ENCODE measurements around a stretch of chr7.

- RRBS = no CpG with 5 or more reads among the region's 4 CpGs
Observed at GRCh38 chr7:130917451-130917736, 183.4 kb upstream of the KLF14 start.

DNA sequence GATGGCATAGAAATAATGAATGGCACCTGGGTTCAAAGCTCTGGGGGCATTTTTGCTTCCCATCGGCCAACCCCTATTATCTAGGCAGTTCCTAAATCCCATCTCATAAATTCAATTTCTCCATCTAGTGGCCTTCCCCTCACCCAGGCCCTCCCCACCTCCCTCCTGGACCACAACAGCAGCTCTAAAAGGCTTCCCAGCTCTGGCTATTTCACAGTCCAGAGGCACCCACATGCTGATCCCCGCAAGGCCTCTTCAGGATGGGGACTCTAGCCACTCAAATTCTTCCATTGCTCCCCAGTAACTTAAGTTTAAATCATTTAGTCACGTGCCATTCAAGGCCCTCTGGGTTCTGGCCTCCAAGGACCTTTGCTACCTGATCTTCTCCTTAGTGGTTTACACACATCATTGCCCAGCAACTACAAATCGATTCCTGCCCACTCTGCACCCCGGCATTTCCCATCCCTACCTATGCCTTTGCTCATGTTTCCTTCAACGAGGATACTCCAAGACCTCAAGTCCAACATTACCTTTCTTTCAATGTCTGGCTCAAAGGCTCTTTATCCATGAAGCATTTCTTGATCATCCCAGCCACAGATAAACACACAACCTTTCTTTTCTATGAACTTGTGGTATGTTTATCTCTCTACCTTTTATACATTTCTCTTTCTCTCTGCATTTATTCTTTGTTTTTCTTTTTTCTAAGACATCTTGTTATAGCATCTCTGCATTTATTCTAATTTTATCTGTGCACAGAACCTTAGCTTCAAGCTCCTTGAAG, 202.5 kb upstream of the KLF14 start:
- RRBS = no CpG with 5 or more reads among the region's 6 CpGs

GRCh38 chr7:130975579-130976153, 241.7 kb upstream of the KLF14 start:
- RRBS = no CpG with 5 or more reads among the region's 5 CpGs

GRCh38 chr7:130998623-130999492, 264.9 kb upstream of the KLF14 start:
- RRBS = no CpG with 5 or more reads among the region's 2 CpGs

GRCh38 chr7:131000055-131000878, 266.3 kb upstream of the KLF14 start:
- RRBS = no CpG with 5 or more reads among the region's 10 CpGs

DNA sequence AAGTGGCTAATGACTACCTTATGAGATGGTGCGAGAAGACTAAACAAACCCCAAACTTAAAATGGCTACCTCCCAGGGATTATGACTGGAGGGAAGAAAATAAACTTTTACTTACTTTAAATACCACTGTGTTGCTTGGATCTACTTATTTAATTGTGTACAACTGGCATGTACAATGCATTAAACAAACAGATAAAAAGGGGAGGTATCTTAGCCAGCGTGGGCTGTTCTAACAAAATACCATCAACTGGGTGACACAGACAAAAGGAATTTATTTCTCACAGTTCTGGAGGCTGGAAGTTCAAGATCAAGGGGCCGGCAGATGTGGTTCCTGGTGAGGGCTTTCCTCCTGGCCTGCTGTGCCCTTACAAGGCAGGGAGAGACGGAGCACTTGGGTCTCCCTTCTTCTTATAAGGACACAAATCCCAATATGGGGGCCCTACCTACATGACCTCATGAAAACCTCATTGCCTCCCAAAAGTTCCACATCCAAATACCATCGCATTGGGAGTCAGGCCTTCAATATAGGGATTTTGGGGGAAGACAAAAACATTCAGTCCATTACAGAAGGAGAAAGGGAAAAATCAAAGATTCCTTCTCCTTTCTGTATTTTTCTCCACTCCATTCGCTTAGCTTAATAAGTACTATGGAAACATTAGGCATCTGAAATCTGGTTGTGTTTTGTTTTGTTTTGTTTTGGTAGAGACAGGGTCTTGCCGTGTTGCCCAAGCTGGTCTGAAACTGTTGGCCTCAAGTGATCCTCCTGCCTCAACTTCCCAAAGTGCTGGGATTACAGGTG, 281.7 kb upstream of the KLF14 start:
- RRBS = no CpG with 5 or more reads among the region's 7 CpGs

- RRBS = no CpG with 5 or more reads among the region's 4 CpGs
Observed at GRCh38 chr7:131028674-131029408, 294.8 kb upstream of the KLF14 start.

GRCh38 chr7:131067187-131067612, 260.5 kb upstream of the MKLN1 start:
- RRBS = no CpG with 5 or more reads among the region's 6 CpGs

DNA sequence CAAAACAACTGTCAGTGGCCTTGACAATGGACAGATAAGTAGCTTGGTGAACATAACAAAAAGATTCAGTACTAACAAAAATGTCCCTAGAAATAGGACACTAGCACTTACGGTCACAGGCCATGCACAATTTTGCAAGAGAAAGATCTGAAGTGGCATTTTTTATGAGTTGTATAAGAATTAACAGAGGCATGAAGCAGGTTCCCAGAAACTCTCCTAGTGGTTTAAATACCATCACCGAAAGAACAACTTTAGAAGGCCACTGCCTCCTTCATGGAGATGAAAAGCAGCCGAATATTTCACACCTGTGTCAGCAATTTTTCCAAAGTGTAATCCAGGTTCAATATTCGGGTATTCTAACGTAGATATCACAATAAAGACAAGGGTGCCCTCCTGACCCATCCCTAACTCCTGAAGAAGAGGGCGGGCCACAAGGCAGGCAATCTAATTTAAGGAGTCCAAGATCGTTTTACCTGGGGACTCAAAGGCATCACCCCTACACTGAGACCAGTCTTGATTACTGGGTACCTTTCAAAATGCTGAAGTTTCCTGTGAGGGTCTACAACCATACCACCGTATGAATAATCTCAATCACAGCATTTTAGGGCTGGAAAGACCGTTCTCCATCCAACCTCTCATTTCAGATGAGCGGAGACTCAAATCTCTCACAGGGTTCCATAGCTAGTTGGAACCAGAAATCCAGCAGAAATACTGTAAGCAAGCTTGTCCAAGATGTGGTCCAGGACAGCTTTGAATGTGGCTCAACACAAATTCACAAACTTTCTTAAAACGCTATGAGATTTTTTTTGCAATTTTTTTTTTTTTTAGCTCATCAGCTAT, 231.0 kb upstream of the MKLN1 start:
- RRBS = no CpG with 5 or more reads among the region's 11 CpGs

DNA sequence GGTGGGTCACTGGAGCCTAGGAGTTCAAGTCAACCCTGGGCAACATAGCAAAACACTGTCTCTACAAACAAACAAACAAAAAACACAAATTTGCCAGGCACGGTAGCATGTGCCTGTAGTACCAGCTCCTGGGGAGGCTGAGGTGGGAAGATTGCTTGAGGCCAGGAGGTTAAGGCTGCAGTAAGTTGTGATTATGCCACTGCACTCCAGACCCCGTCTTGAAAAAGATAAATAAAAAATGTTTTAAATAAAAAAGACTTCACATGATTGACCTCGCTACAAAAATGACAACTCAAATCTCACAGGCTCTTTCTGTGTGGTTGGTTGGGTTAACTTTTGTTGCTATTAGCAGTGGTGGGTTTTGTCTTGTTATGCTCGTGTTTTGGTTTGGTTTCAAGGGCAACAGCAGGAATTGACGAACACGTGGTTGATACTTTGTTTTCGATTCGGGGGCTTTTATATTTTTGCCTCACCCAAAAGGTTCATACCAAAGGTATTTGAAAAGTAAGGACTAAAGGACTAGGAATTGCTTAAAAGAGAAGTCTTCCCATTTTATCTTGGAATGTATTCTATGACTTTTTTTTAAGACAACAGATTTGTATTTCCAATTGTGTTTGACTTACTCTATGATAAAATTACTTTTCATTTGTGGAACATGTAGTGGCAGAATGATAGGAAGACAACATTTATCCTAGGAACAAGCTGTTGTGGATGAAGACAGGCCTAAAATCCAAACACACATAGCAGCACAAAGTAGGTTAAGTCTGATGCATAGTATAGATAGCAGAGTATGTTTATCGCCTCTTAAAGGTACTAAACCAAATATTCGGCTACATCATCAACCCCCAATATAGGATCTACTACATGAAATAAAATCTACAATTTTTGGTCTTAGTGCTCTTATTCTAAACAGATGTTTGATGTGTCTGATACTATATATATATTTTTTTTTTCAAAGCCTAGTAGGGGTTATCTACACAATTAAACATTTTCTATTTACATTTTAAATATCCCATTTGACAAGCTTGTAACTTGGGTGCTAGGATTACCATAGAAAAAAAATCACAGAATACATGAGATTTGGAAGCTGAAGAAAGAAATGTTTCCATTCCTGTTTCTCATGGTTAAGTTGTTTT, 226.8 kb upstream of the MKLN1 start:
- RRBS = no CpG with 5 or more reads among the region's 10 CpGs

DNA sequence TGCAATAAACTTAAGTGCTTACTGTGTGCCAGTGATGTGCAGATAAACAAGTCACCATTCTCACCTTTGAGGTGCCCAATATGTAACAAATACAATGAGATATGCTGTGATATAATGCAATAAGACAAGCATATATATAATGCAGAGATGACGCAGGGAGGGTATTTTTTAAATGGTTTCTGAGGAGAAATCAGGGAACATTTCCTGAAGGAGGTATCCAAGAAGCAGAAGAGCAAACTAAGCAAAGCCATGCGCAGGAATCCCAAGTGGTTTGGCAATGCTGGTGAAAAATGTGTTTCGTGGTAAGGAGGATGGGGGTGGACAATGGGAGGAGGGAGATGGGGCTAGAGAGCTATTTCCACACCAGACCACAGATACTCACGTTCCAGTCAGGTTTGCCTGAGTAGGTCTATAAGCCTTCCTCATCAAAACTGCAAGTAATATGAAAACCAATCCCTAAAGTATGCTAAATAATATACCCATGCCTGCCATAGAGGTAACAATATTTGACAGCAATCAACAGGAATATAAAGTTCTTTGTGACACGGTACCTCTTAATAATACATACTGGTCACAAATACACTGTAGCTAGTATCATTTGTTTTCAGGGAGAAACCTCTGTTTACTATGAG, 223.7 kb upstream of the MKLN1 start:
- RRBS = no CpG with 5 or more reads among the region's 5 CpGs

DNA sequence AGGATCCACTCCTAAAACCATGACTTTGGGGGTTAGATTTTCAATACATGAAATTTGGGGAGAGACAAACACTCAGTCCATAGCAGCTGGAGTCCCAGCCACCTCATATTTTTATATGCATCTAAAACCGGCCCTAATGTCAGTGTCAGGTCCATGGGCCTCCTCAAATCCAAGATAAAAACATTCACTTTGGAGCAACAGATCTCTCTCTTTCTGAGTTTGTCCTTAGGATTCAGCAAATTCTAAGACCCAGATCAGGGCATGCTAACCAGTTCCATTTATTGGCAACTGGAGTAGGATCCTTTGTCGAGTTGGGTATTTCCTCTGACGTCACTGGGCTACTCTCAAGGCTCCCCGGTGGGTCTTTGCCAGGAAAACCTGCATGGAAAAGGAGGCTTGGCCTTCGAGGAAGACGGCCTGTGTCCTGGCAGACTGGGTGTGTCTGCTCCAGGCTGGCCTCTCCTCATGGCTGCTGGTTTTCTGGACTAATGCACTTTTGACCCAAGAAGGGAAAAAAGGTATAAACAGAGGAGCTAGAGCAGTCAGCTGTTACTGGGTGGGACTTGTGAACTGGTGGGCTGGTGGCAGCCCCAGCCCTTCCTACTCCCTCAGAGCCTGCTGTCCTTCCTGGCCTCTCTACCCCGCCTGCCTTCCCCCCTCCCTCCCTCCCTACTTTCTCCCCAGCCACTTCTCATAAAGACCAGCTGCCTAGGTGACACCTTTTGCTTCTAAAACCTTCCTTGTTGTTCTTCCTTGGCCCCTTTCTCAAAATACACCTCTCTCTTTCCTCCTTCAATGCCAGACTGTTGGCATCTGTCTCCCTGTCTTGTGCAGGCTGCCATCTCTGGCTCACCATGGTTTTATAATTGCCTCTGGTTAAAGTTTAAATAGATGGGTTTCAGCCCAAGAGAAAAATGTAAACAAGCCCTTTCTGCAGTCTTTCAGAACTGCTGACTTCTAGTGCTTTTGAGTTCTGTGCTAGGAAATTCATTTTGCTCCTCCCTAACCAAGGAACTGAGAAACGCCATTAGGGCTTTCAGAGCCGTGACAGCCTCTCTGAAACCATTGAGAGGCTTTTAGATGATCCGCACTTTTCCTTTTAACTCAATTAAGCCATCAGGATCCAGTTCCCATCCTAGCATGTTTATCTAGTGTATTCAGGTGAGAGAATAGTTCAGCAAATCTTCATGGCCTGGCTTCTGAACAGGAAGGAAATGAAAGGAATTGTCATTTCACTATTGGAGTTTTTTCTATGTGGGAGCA, 101.9 kb upstream of the MKLN1 start:
- RRBS = no CpG with 5 or more reads among the region's 10 CpGs

- RRBS = no CpG with 5 or more reads among the region's 6 CpGs
Observed at GRCh38 chr7:131298537-131298974, 29.1 kb upstream of the MKLN1 start.

DNA sequence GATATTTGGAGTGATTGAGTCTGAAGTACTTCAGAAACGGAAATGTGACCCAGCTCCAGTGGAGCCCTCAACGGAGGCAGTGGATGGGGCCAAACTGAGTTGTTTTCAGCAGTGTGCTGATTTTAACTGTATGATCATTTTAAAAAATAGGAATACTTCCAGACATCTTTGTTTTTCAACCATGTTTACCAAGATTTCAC, 114.1 kb downstream of the MKLN1 start:
- RRBS = no CpG with 5 or more reads among the region's 2 CpGs

DNA sequence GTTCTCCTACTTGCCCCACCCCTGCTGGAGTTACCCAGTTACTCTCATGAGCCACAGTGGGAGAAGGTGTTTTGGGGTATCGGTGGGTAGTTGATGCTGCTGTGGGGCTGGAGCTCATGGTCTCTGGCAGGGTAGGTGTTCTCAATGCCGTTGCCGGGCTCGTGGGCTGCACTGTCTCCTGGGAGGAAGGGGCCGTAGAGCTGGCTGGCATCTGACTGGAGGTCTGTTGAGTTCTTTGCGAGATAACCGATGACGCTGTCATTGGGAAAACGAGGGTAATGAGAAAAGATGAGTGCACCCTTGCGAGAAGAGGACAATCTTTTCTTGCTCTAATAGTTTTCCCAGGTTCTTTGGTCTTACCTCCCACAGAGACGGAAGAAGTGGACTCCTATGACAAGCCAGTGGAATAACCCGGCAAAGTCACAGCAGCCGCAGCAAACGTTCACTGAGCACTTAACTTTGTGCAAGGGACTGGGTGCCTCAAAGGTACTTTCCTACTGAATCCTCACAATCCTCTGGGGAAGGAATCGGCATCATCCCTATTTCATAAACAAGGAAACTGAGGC, 47.0 kb downstream of the PODXL start:
- RRBS = no CpG with 5 or more reads among the region's 15 CpGs

DNA sequence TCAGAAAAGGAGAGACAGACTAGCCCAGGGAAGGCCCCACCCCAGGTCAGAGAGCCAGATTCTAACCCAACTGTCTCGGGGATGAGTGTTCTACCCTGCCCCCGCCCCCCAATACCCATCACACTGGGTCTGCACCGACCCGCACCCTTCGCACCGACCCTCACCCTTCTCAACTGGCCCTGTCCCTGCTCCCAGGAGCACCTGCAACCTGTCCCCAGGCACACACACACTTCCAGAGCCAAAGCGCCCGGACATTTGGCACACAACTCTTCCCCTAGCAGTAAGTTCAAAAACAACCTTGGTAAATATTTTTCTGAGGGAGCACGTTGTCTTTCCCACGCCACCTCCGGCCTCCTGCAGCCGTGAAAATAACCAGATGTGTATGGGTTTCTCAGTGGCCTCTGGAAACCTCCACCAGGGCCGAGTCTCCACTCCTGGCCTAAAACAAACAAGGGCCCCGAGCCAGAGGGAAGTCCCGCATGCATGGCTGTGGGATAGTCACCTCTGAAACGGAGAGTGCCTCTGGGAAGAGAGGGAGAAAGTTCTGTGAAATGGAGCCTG, 16.0 kb downstream of the PODXL start:
- RRBS = 57% methylated on average over 4 of the region's 16 CpGs

DNA sequence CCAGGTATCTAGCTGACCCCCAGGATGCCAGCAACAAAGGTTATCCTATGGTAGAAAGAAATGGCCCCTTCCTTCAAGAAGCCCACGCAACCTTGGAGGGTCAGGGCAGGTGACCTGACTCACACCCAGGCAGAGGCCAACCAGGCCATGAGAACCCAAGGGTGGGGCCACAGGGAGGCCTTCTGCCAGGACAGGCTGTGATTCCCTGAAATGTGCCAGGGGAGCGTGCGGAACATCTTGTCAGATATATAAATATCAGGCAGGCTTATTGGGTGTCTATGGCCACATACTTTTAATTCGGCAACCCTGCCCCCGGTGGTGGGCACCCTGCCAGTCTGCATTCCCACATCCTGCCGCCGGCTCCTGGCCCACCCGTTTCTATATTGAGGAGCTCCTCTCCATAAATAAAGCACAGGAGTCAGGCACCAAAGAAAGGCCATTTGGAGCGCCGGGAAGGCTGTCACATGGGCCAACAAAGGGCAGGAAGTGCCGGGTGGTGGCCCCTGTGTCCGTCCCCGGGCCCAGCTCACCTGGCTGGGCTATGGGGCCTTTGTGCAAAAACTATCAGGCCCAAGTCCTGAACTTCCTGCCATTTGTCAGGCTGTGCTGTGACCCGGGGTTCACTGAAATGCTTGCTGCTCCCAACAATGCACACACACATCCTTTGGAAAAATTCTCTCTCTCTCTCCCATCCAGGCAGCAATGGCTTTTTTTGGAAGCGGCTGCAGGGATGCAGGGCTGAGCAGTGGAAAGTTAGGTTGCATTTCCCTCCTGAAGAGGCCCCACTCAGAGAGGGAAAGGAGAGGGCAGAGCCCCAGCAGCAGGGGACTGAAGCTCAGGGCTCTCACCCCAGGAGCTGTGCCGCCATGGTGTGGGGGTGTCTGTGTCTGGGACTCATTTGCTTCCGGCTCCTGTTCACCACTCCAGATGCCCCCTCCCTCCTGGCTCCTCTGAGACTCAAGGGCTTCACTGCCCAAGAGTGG, 25.0 kb upstream of the PODXL start:
- RRBS = 21% methylated on average over 7 of the region's 17 CpGs

- RRBS = no CpG with 5 or more reads among the region's 15 CpGs
Observed at GRCh38 chr7:131585949-131586902, 29.8 kb upstream of the PODXL start.

- RRBS = no CpG with 5 or more reads among the region's 2 CpGs
Observed at GRCh38 chr7:131929129-131929612, 372.7 kb upstream of the PODXL start.

DNA sequence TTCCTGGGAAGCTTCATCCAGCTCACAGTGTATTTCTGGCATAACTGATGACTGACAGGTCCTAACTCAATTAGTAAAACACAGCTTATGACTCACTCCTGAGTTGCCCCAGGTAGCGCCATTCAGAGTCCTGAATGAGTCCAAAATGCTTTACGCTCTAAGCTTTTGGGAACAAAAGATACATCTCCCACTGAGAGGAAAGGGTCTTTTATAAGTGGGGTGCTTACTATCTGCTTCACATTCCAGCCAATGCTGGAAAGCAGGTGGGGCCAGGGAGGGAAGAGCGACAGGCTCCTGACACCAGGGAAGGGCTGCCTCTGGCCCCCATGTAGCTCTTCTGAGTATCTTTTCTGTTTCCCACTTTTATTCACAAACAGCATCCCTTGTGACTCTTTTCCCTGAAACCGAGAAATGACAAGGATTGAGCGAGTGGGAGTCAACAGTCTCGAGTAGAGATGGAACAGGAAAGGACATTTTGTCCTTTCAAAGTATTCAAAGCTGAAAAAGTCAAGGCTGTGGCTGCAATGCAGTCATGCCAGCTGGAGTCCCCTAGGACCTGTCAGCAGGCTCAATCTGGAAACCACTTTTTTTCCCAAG, 479.3 kb upstream of the PODXL start:
- RRBS = no CpG with 5 or more reads among the region's 6 CpGs